Melanocyte of skin (primary cell): ENCODE data around the gene NAV1.

DNA sequence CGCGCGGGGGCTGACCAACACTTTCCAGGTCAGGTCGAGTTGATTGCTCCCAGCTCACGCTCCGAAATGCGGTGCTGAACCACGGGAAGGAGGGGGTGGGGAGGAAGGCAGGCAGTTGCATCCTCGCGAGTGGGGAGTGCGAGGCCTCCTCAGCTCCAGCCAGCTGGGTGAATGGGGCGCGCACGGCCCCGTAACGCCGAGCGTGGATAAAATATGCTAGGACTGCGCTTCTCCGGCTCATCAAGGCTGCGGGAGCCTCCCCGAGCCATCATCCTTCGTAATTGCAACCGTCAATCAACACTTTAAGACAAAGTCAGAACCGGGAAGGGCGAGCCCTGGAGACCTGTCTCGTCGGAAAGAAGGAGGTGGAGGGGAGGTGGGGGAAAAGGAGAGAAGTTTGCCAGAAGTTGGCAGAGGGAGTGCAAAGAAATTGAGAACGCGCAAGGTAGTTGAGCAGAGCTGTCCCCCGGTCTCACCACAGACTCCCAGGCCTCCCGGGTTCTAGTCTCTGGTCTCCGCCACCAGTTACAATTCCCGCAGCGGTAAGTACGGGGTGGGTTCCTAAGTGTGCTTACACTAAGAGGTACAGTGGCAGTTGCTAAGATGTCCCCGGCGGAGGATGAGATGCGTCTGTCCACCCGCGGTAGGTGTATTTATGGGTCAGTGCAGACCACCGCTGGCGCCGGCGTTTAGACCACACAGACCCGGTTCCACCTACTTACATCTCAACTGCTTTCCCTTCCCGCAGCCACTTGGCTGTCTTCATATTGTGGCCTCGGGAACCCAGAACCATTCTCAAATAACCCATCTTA, 8.1 kb downstream of the NR5A2 start:
- CAGE, long polyA plus RNA, 2 experiments, result no peak in any of the 2 experiments

- CAGE, long polyA plus RNA, 2 experiments, result no peak in any of the 2 experiments
Observed at GRCh38 chr1:200048060-200048693, 20.7 kb downstream of the NR5A2 start.

- CAGE, long polyA plus RNA, 2 experiments, result no peak in any of the 2 experiments
Observed at GRCh38 chr1:200405300-200405713, 4.5 kb downstream of the ZNF281 start.

DNA sequence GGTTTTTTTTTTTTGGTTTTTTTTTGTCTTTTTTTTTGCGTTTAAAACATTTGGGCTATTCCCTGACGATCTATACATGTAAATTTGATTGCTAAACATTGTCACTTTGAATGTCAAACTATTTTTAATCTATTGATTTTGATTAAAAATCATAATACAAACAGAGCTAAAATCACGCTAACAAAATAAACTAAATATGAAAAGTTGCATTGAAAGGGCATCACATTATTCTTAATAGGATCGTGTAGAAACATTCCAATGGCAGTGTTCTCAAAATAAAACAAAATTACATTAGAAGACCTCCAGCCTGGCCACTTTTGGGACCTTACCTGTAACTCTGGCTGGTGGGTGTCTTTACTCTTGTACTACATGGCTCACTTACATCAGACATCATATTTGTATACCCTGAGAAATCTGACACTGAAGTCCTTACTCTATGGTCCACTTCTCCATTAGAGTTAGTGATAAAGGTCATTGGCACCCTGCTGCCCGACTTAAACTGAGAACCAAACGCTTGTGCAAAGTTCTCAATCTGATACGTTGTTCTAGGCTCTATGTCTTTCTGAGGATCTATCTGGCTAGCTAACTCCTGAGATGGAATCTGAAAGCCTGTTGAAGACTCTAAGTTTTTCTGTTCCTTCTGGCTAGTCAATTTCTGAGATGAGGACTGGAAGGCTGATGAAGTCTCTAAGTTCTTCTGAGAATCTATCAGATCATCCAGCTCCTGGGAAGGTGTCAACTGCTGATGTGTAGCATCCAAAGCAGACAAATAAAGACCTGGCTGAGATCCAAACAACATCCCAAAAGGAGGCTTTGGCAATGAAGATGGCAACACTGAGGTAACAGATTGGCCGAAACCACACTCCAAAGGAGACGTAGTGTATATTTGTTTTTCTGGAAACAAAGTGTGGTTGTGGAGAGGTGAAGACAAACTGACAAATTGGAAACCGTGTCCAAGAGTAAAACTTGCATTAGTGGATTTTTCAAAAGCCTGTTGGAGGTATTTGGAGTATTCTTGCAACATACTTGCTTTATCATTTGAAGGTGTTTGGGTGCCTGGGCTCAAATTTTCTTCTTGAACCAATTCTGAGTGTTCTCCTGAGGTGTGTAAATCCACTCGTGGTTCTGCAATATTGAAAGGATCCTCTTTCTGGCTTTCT, 2.8 kb downstream of the ZNF281 start:
- CAGE, long polyA plus RNA, 2 experiments, result no peak in any of the 2 experiments

GRCh38 chr1:200648840-200649522, 20.7 kb downstream of the DDX59 start:
- CAGE, long polyA plus RNA, 2 experiments, result no peak in any of the 2 experiments

DNA sequence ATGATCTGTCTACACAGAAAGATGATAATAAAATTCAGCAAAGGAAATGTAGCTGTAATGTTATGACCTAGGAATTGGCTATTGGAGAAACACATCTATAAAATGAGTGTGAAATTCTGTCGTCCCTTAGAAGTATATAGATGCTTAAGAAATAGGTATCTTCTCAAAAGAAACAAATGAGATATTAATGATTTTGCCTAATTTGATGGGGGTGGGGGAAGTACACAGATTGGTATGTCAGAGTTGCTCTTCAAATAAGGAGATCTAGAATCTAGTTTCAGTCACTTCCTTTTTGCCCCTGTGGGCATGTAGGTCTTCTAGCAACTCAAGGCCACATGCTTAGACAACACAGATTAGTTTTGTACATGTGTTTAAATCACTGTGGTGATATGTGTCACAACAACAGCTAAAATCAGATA, 10.6 kb upstream of the GPR25 start:
- CAGE, long polyA plus RNA, 2 experiments, result no peak in any of the 2 experiments

DNA sequence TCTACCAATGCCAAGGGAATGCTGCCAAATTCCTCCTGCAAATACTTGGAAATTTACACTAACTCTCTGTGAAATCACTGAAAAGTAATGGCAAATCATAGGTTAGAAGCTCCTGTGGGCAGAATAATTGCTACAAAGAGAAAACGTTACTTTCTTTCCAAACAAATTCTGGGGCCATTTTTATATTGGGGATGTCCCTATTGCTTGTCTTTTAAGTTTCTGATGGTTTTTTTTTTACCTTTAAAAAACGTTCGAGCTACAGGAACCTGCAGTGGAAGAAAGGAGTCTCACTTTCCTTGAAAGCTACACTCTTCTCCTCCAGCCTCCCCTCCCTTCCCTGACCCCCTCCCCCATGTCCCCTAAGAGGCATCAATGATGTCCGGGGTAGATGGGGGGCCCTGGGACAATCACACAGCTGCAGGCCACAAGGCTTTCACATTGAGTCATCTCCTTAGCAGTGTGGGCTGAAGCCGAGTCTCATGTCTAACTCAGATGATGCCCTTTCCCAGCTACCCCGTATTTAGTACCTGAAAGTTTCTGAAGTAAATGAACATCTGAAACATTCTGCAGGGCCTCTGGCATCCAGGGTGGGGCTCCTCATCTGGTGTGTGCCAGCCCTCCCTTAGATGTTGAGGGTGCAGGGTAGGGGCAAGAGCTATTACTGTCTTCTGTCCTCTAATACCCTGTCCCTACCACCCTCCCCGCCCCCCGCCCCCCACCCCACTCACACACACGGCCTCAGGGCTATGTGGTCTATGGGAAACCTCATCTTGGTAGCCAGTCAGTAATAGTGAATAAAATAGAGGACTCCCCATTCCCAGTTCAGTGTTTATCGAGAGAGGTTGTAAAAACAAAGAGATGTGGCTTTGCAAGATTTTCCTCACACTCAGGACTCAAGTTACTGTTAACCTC, 6.2 kb upstream of the GPR25 start:
- CAGE, long polyA plus RNA, 2 experiments, result no peak in any of the 2 experiments

DNA sequence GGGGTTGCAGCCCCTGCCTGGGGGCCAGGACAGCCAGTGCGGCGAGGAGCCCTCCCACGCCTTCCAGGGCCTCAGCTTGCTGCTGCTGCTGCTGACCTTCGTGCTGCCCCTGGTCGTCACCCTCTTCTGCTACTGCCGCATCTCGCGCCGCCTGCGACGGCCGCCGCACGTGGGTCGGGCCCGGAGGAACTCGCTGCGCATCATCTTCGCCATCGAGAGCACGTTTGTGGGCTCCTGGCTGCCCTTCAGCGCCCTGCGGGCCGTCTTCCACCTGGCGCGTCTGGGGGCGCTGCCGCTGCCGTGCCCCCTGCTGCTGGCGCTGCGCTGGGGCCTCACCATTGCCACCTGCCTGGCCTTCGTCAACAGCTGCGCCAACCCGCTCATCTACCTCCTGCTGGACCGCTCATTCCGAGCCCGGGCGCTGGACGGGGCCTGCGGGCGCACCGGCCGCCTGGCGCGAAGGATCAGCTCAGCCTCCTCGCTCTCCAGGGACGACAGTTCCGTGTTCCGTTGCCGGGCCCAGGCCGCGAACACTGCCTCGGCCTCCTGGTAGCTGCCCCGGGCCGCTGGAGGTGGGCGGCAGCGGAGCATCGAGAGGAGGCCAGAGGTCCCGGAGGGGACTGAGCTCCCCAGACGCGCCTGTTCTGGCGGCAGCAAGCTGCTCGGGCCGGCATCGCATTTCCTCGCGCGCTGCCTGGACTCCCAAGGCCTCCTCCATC, 949 bp downstream of the GPR25 start:
- CAGE, long polyA plus RNA, 2 experiments, result no peak in any of the 2 experiments

DNA sequence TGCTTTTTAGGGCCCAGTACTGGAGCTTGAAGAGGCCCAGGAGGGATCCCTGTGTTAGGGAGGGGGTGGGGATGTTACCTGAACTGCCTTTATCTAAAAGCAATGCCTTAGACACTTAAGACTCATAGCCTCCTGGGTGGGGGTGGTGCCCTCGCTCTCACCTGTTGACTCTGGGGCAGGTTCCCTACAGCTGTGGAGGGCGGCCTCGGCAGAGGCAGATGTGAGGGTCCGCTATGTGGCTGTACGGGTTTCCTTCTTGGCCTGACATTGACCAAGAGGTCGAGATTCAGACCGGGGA, 728 bp downstream of the INAVA start:
- CAGE, long polyA plus RNA, 2 experiments, result no peak in any of the 2 experiments

GRCh38 chr1:200991727-200992013, 31.8 kb downstream of the KIF21B start:
- CAGE, long polyA plus RNA, 2 experiments, result no peak in any of the 2 experiments

GRCh38 chr1:201019057-201019870, 4.2 kb downstream of the KIF21B start:
- CAGE, long polyA plus RNA, 2 experiments, result no peak in any of the 2 experiments

- CAGE, long polyA plus RNA, 2 experiments, result no peak in any of the 2 experiments
Observed at GRCh38 chr1:201114879-201115331, 2.7 kb upstream of the CACNA1S start.

DNA sequence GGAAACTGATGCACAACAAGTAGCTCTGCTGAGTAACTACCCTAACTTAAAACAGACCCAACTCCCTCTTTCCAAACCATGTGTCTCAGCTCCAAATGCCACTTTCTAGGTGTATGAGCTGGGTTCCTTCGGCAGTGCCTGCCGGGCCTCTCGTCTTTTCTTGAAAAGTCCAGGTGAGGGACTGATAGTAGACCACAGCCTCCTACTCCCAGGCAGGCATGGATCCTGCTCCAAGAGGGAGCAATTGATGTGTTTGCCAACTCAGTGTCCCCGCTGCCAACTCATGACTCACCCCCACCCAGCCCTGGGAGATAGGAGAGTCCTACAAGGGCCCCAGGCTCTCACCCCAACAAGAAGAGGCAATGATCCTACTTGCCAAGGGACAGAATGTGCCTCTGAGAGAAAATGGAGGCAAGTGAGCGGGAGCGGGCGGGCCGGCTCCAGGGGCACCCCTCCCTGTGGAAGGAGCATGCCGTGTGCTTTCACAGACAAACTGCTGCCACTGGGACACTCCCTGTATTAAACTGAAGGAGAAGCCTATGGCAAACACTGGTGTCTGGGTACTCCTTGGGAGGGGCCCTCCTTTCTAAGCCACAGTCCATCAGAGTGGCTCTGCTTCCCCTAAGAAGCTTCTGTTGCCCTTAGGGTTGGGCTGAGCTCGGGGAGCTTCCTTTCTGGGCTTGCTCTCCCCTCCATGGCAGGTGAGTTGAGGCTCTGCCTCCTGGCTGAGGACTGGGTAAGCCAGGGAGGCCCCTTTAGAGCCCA, 16.6 kb downstream of the PKP1 start:
- CAGE, long polyA plus RNA, 2 experiments, result no peak in any of the 2 experiments

DNA sequence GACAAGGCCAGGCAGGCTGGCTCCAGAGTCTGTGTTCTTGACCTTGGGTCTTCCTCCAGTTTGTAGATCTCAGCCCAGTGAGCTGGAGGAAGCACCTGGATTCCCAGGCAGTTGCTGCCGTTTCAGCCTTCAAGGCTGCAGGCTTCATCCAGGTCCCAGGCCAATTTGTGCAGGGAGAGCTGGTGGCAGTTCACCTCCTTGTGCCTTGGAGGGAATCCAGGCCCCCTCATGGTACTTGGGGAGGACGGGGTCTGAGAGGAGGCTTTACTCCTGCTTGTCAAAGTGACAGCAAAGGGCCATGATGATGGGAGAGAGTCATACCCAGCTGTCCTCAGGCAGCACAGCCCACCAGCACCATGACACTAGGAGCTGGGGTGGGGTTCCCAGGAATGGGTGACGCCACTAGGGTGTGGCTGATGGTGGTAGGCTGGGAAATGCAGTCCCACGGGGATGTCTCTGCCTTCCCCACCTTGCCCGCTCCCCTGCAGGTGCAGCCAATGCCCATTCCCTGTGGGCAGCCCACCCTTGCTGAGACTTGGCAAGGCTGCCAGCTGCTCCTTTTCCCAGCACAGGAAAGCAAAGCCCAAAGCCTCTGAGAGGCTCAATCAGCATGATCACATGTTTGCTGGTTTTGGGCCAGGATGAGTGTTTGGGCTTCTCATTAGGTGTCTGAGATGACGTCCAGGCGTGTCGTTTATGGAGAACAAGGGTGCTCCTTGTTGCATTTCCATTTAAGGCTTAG, 27.2 kb downstream of the PKP1 start:
- CAGE, long polyA plus RNA, 2 experiments, result no peak in any of the 2 experiments

- CAGE, long polyA plus RNA, 2 experiments, result no peak in any of the 2 experiments
Observed at GRCh38 chr1:201356705-201357153, 20.8 kb downstream of the TNNT2 start.

DNA sequence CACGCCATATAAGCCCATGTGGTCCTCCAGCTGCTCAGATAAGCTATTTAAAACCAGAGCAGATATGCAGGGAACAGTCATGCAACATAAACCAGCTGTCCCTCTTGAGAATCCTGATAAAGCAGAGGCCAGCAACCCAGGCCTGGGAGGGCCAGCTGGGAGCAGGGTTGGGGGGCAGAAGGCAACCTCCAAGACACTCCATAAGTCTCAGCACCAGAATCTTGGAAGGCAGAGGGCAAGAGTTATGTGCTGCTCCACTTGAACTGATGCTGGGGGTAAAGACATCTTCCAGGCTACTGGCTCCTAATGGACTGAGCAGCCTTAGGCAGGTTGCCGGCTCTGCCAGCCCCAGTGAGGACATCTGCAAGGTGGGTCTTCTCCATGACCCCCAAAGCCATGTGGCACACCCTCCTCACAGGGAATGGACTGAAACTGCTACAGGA, 405 bp upstream of the TNNT2 start:
- CAGE, long polyA plus RNA, 2 experiments, result no peak in any of the 2 experiments

GRCh38 chr1:201403724-201404188, 4.6 kb upstream of the LAD1 start:
- CAGE, long polyA plus RNA, 2 experiments, result no peak in any of the 2 experiments

GRCh38 chr1:201448855-201449524, 20.0 kb downstream of the PHLDA3 start:
- CAGE, long polyA plus RNA, 2 experiments, result no peak in any of the 2 experiments

GRCh38 chr1:201514271-201515070, 7.5 kb upstream of the CSRP1 start:
- CAGE, long polyA plus RNA, 2 experiments, result no peak in any of the 2 experiments

DNA sequence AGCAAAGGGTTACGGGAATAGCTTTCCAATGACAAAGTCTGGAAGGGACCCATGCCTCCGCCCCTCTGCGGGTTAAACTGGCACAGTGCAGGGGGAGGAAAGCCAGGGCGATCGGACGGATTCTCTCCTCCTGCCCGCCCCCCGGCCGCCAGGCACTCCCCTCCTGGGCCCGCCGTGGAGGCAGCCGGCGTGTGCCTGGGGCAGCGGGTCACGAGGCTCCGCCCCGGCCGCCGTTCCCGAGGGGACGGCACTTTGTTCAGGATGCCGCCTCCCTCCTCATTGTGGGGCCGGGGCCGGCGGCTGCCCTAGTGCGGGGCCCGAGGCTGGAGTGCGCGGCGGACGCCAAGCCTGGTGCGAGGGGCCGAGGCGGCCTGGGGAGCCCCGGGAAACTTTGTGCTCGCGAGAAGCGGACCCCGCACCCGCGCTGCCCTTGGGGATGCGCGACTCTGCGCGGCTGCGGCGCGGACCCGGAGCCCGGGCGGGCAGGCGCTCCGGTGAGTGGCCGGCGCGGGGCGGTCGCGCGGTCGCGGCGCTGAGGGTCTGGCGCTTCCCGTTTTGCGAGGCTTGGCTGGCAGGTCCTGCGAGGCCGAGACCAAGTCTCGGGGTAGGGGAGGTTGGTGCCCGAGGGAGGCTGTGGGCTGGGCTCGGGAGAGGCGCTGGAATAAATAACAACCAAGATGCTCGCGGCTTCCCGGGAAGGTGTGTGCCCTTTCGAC, at the start of gene NAV1:
Gene NAV1, plus strand, starts transcription at position 279 of the 716 bp plus-strand sequence.
- CAGE, long polyA plus RNA, 2 experiments, result no peak in any of the 2 experiments